Hair follicle dermal papilla cell (primary cell): Measurements from ENCODE around the gene BCL2L11.

DNA sequence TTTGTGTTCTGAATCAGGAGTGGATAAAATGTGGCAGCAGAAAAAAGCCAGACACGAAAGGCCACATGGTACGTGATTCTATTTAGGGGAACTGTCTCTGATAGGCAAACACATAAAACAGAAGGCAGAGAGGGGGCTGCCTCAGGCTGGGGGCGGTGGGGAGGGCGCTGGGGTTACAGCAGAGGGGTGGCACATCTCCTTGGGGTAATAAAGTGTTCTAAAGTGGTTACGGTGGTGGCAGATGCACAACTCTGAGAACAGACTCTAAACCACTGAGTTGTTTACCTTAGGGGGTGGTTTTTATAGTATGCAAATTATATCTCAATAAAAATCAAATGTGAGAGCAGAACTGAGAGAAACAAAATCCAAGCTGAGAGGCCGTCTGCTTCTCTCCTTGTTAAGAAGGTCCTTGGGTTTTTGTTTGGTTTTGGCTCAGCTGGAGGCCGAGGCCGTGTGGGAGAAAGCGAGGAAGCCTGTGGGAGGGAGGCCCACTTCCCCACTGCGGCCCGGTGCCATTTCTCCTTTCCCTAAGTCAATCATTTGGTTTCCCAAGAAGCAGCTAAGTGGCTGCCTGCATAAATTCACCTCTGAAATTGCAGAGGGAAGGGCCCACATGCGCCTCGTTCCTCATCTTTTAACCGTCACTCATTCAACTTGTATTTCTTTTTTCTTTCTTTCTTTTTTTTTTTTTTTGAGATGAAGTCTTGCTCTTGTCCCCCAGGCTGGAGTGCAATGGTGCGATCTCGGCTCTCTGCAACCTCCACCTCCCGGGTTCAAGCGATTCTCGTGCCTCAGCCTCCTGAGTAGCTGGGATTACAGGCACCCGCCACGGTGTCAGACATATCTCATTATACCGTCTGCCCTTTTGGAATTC is 78.2 kb downstream of the SOWAHC start:
- CAGE, long polyA plus RNA: no peak

- CAGE, long polyA plus RNA: no peak
These were observed 14.3 kb downstream of the MALL start for GRCh38 chr2:110101122-110101834.

DNA sequence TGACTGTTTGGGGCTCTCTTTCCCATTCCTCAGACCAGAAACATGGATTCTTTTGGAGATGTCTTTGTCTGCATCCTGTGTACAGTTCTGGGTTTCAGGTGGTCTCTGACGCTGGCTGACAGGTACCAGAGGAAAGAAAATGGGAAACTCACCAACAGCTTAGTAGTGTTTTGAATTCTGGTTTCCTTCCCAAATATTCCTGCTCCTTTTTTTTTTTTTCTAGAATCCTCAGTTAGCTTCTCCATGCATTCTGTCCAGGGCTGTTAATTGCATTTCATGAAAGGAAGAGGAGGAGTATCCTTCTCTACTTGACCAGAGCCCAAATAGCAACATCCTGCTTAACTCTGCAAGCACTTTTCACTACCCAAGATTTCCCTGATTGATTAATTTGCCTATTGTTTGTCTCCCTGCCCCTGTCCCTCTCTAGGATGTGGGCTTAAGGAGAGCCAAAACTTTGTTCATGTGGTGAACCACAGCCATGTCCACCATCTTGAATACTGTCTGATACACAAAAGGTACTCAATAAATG is 2.3 kb upstream of the MALL start:
- CAGE, long polyA plus RNA: no peak

DNA sequence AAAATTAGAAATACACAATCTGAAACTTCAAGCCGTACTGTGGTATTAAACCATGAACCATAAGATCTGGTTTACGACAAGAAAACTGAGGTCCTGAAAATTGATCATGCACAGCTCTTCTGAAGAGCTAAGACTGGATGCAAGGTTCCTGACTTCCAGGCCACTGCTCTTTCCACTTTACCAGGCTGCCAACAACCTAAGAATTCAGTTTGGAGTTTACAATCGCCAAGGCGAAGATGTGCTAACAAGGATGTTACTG is 772 bp downstream of the MTLN start:
- CAGE, long polyA plus RNA: no peak

- CAGE, long polyA plus RNA: no peak
These were observed 125.9 kb downstream of the ACOXL start for GRCh38 chr2:110858291-110858733.

- CAGE, long polyA plus RNA: no peak
These were observed 3.7 kb upstream of the BCL2L11 start for GRCh38 chr2:111116949-111117409.

- CAGE, long polyA plus RNA: no peak
These were observed at the start of gene BCL2L11 for GRCh38 chr2:111120866-111121835. BCL2L11 (plus strand) TSS chr2:111120914.

DNA sequence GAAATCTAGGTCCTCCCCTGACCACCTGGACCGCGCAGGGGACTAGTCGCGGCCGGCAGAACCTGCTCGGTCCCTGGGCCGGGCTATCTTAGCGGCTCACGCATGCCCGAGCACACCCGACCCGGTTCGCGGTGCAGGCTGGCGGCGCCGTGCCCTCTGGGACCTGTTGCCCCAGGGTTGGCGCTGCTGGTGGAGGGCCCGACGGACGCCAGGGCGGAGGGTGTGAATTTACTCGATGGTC is 1.0 kb downstream of the BCL2L11 start:
- CAGE, long polyA plus RNA: no peak

- CAGE, long polyA plus RNA: no peak
These were observed 58.2 kb downstream of the BCL2L11 start for GRCh38 chr2:111178952-111179347.

DNA sequence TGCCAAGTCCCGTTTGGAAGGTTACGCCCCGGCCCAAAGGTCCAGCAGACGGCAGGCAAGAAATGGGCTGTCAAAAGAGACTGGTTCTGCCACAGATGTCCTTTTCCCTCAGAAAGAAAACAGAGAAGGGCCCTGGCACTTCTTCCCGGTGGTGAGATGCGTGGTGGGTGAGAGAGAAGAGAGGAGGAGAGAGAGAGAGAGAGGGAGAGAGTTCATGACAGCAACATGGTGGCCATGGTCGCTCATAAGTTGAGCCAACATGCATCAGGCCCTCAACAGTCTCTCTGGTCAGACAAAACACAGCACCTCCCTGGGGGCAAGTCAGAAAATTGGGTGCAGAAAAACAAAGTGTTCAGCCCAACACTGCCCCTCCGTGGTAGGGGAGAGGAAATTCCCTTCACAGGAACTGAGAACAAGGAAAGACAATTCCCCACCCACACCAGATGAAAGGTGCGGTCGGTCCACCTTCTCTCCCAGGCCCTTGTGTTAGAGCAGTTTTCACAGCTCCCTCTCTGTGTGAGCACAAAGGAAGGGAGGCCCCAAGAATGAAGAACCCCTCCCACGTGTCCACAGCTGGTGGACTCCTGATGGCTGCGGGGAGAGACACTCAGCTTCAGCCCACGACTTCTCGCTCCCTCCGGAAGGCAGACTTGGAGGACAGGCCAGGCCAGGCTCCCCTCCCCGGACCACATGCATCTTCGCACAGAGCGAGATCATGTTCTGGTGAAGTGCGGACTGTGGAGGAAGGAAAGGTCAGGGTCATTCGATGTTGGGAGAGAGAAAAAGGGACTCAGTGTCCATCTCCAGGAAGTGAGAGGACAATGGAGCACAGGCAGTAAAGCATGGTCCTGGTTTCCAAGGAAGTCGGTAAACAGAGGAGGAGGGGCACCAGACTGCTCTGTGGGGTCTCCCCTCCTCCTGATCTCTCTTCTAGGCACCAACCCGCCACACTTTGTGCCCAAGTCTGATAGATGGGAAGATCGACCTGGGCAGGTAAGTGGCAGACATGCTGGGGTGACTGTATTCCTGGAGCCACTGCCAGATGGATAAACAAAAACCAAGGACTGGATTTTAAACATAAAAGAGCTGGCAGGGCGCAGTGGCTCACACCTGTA is 181.7 kb downstream of the ANAPC1 start:
- CAGE, long polyA plus RNA: no peak

DNA sequence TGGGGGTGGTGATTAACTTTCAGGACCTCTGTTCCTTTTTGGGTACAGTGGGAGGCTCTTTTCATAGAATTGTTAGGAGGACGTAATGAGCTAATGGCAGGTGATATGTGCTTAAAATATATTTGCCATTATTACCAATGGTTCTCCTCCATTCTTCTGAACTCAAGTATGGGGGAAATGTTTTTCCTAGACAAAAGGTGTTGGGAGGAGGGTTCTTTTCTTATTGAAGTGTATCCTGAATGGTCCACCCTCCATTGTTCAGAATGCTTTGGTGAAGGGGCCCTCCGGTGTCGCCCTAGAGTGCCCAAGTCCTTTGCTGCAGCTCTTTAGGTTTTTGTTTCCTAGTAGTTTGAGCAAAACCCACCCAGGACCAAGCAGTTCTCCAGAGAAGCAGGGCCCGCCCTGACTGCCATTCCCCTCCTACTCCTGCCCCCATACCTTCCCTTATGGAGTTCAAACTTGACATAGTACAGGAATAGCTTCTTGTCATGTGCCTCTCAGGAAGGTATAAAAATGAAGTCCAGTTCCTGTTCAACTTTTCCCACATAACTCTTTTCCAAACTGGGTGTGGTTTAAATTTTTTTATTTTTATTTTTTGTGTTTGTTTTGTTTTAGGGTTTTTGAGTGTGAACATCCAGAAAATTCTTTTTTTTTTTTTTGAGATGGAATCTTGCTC is 5.5 kb downstream of the MERTK start:
- CAGE, long polyA plus RNA: no peak

DNA sequence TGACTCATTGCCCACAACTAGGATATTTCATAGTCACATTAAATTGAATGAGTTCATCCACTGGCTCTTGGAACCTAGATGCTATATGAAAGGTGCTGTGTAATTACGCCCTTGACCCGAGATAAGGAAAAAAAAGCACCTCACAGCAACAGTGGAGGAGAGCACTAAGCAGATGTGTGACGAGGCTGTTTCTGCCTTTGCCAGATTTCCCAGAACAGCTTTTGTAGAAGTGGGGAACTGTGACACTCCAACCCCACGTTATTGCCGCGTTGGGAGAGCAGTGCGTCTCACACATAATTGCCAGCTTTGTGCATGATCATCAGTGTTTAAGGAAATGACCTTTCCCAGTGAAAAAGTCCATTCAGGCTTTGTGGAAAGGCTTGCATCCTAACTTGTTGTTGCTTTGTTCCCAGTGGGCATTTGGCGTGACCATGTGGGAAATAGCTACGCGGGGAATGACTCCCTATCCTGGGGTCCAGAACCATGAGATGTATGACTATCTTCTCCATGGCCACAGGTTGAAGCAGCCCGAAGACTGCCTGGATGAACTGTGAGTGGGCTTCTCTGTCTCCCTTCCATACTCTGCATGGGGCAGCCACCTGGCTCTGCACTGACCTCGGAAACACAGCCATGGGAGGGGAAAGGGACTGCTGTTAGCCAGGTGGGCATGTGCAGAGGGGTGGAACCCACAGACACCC is 33.1 kb upstream of the TMEM87B start:
- CAGE, long polyA plus RNA: no peak

DNA sequence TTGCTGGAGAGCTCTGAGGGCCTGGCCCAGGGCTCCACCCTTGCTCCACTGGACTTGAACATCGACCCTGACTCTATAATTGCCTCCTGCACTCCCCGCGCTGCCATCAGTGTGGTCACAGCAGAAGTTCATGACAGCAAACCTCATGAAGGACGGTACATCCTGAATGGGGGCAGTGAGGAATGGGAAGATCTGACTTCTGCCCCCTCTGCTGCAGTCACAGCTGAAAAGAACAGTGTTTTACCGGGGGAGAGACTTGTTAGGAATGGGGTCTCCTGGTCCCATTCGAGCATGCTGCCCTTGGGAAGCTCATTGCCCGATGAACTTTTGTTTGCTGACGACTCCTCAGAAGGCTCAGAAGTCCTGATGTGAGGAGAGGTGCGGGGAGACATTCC is 26.6 kb upstream of the TMEM87B start:
- CAGE, long polyA plus RNA: no peak

DNA sequence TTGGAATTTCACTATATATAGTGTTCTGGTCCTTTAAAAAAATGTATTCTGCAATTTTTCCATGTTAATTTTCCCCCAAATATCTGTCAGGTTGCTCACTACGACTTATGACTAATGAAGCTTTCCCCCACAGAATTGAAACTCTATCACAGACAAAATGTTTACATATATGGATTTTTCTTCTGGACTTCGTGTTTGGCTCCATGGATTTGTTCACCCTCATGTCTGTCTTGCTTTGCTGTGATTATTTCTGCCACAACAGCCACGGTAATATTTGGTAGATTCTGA is 42.3 kb downstream of the ZC3H6 start:
- CAGE, long polyA plus RNA: no peak

GRCh38 chr2:112543130-112543703 is 952 bp downstream of the POLR1B start:
- CAGE, long polyA plus RNA: no peak

DNA sequence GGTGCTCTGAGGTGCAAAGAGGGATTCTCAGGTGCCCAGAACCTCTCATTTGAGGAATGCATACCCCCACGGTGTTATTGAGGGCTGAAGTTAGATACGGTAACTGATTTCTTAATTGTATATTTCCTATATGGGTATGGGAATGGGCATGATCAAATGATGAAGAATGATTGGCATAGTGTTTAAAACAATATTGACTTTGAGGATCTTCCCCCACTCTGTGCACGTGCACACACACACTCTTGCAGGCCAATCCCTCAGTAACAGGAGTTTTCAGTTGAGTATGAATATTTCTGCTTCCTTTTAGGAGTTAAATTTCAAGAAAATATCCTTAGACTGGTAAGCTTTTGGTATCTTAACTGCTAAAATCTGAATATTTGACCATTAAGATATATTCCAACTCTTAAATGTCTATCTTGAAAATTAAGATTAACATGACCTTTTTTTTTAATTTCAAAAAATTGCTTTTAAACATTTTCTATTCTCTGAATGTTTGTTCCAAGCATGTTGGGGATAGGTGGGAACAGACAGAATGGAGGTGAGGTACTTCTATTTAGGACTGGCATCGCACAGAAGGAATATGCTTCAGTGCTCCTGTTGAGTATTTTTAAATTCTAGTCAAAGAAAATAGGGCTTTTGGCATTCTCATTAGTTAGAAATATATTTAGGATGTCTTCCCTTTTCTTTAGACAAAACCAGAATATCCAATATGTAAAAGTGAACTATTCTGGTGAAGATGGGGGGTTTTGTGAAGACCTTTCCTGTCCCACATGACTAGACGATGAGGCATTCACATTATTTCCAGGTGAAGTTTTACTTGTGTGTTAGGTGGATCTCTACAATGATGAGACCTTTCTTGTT is 3.6 kb downstream of the SLC20A1 start:
- CAGE, long polyA plus RNA: no peak

GRCh38 chr2:112939119-112939608 is 28.2 kb downstream of the IL37 start:
- CAGE, long polyA plus RNA: no peak

- CAGE, long polyA plus RNA: no peak
These were observed 17.5 kb upstream of the PSD4 start for GRCh38 chr2:113156137-113156782.

DNA sequence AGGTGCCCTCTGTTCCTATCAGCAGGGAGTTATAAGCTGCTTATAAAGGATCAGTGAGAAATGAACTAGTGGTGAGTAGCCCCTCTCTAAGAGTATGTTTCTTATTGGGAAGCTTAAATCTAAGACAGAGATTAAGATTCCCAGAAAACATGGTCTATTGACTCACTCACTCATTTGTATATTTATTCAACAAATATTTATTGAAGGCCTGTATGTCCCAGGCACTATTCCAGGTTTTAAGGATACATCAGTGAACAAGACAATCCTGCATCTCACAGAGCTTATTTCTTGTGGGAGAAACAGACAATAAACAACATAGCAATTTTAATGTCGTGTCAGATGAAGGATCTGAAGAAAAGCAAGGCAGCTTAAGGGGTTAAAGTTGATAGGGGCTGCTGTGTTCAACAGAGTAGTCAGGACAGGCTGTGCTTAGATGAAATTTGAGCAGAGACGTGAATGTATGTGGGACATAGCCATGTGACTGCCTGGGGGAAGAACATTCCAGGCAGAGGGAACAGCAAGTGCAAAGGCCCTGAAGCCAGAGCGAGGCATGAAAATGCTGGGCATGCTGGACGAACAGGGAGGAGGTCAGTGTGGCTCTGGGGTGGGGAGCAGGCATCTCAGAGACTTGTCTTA is 14.8 kb upstream of the PSD4 start:
- CAGE, long polyA plus RNA: no peak

- CAGE, long polyA plus RNA: no peak
These were observed 32.6 kb downstream of the PSD4 start for GRCh38 chr2:113206177-113206946.